Metastatic Liver Carcinoma in the Lung (tissue), 2 donors: ENCODE results near the gene NCOA7.

DNA sequence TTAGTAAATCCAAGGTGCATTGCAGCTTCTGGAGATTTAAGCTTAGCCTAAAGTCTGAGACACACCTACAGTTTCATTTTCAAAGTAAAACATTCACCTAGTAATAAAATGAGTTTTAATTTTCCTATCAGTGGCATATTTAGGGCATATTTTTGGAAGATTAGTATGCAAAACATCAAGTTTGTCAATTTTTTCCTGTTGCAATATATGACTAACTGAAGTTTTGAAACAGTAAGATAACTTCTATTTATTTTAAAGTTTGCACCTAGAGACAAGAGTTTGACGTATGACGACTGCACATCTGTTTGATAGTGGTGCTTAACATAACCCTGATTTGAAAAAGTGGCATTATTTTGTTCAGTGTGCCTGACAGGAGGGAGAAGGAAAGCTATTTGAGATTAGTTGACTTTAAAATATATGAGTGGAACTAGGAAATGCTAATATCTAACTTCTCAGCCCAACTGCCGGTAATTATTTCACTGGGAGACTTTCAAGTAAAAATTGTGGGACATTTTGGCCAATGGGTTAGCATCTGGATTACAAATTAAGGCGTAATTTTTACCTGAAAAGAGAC is 1.7 kb downstream of the HEY2 start:
- PRO-cap, 2 experiments: no peak in any of the 2 experiments

- PRO-cap, 2 experiments: no peak in any of the 2 experiments
Observed at GRCh38 chr6:125752713-125753098, 3.3 kb downstream of the HEY2 start.

- PRO-cap, 2 experiments: peak in 1 of 2 experiments; most common plus-strand start chr6:125789828 (in 1)
Observed at GRCh38 chr6:125789578-125790346, 998 bp upstream of the NCOA7 start.

- PRO-cap, 2 experiments: peak in 2 of 2 experiments; most common plus-strand start chr6:125790494 (in 2); most common minus-strand start chr6:125790866 (in 2)
Observed at GRCh38 chr6:125790347-125791424, at the start of gene NCOA7. NCOA7 (plus strand) TSS chr6:125790960.

DNA sequence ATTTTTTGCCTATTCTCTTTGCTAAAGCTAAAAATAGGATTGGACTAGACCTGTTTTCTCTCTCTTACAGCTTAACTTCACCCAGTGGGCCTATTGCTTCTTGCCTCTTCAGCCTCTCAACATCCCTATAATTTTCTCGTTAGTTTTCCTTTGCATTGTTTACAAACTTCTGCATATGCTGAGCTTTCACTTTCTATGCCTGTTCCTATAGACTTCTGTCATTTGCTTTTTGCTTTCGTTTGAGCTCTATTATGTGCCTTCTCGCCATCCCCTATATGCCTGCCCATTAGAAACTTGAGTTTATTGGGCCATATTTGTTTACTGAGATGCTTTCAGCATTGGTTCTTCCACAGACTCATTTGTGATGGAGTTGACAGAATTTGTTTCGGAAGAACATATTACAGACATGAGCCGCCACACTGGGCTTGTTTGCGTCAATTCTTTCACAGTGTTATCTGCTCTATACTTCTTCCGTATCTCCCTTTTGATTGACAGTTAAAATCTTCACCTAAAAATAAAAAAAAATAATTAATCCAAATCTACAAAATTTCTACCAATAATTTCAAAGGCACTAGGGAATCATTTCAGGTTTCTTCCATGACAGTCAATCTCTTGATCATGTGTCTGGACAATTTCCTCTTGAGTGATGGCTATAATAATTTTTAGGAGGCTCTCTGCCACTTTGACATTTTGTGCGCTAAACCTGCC is 41.0 kb downstream of the NCOA7 start:
- PRO-cap, 2 experiments: no peak in any of the 2 experiments

GRCh38 chr6:125845041-125845586 is 54.4 kb downstream of the NCOA7 start:
- PRO-cap, 2 experiments: no peak in any of the 2 experiments

DNA sequence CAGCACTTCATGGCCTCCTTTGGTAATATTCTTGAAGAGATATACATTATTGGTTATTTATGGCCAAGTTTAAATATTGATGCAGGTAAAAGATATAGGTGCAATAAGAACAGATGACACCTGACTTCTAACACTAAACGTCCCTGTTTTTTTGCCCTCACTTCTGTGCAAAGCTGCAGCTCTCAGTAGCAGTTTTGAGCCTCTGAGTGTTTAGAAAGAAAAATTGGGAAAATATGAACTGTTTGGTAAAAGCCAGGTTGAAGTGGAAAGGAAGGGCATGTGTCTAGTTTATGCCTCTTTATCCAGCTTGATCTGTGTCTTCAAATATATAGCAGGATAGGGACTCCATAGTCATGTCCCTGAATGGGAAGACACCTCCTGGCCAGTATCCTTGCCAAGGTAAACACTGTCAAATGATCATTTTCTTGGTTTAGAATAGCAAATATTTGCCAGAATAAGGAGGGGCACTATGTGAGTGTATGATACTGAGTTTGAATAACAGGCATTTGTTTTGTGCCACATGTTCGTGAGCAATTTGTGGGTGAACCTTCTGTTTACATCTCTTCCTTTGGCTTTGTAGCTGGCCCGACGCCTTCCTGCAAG is 34.4 kb upstream of the HINT3 start:
- PRO-cap, 2 experiments: no peak in any of the 2 experiments

GRCh38 chr6:125944416-125944909 is 12.1 kb upstream of the HINT3 start:
- PRO-cap, 2 experiments: no peak in any of the 2 experiments

DNA sequence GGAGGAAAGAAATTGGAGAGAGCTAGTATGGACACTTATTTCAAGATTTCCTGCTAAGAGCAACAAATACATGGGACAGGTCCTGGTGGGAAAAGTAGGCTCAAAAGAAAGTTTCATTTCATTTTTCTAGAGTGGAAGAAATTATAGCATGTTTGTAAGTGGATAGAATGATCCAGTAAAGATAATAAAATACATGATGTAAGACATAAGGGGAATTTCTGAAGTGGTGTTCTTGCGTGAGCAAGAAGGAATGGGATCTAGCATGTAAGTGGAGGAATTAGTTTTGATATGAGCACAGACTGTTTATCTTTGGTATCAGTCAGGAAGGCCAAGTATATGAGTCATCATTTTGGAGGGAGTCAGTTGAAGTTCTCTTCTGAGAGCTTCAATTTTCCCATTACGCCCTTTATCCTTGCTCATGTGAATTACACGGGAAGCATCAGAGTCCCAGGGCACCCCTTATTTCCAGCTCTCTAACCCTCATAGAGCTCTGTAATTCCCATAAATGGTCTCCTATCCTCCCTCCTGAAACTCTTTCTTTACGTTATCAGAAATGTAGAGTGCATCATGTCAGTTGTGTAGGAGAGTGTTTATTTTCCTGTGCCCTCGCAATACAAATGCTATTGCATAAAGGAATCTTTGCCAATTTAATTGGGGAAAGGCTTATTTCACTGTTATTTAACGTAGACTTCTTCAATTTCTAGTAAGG is 10.3 kb upstream of the HINT3 start:
- PRO-cap, 2 experiments: peak in 1 of 2 experiments; most common plus-strand start position 409 of the sequence (in 1)

- PRO-cap, 2 experiments: no peak in any of the 2 experiments
Observed at GRCh38 chr6:125994993-125995720, 8.8 kb downstream of the TRMT11 start.

GRCh38 chr6:126050306-126050926 is 64.1 kb downstream of the TRMT11 start:
- PRO-cap, 2 experiments: no peak in any of the 2 experiments

DNA sequence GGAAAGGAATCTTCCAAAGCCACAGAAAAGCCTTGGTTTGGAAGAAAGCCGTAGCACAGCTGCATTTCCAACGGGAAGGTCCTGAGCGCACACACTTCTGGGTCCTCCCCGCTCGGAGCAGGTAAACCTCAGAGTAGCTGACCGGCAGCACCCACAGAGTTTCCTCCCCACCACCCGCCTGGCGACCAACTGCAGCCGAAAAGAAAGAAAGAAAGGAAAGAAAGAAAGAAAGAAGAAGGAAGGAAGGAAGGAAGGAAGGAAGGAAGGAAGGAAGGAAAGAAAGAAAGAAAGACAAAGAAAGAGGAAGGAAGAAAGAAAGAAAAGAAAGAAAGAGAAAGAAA is 898 bp upstream of the RSPO3 start:
- PRO-cap, 2 experiments: no peak in any of the 2 experiments

- PRO-cap, 2 experiments: no peak in any of the 2 experiments
Observed at GRCh38 chr6:127121239-127121874, 2.9 kb downstream of the RSPO3 start.

GRCh38 chr6:127267006-127268085 is 682 bp downstream of the RNF146 start:
- PRO-cap, 2 experiments: peak in 2 of 2 experiments; most common plus-strand start chr6:127267142 (in 1); most common minus-strand start chr6:127267105 (in 1)

DNA sequence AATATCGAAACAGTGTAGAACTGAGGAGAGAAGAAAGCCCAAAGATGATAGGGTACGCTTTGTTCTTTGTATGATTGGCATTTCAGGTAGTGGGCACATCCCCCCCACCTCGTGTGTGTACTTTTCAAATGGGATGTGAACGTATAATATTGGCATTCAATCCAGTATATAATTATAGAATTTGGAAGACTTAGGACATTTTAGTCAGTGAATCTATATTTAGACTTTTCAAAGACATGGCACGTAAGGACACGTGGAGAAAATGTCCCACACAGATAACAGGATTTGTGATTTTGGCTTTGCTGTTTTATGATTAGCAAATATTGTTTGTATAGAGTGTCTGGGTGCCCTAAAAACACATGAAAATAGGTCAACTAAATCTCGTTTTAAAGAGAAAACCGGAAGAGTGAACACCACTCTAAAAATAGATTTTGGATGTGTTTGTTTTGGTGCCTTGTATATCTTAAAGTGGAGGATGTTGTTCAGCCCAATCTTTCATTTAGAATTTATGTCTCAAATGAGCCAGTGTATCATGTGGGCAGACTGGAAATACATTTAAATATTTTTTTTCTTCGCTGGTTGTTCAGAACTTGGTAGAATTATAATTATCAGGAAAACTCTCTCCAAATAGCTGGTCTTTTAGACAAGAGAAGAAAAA is 1.6 kb downstream of the RNF146 start:
- PRO-cap, 2 experiments: no peak in any of the 2 experiments

DNA sequence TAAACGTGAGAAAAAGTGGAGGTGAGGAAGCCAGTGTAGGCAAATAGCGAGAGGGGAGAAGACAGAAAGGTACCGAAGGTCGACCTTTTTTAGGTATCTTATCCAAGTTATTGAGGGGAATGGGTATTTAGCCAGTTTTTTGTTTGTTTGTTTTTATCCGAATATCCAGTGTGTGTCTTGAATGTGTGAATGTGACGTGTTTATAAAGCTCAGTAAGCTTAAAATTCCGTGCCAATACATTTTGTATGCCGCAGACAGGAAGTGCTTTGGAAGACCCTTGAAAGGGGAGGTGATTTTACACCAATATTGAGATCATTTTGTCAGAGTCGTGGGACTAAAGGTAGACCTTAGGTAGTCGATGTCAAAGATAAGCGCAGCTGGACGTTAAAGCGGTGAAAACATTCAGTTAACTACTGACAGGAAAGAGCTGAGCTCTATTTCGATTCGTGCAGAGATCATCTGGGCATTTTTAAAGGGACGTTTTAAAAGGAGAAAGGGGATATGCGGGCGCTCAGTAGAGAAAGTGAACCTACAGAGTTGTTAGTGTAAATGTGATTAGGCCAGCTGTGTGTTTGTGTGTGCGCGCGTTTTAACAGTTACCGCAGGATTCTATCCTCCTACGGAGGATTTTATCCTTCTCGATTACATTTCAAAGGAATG is 446 bp upstream of the ECHDC1 start:
- PRO-cap, 2 experiments: no peak in any of the 2 experiments

GRCh38 chr6:128051212-128052500 is 150.8 kb upstream of the THEMIS start:
- PRO-cap, 2 experiments: no peak in any of the 2 experiments

DNA sequence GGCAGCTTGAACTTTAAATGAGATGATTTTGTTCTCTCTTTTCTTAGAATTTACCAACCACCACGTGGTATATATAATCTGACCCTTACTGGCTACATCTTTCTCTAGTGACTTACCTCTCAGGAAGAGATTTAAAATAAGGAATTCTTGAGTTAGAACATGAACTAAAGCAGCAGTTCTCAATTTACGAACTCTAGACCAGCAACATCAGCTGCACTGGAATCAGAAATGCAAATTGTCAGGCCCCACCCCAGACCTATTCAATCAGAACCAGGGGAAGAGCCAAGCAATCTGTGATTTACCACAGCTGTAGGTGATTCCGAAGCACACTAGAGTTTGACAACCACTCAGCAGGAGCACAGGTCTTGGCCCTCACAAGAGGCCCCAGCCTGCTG is 279.3 kb downstream of the PTPRK start:
- PRO-cap, 2 experiments: no peak in any of the 2 experiments

- PRO-cap, 2 experiments: no peak in any of the 2 experiments
Observed at GRCh38 chr6:128718577-128718910, 164.4 kb upstream of the LAMA2 start.

- PRO-cap, 2 experiments: no peak in any of the 2 experiments
Observed at GRCh38 chr6:129069064-129069480, 186.1 kb downstream of the LAMA2 start.